Temporal lobe (tissue), 2 donors: ENCODE measurements around the gene SPESP1.

- RAMPAGE, long total RNA = no peak
These were observed 91.7 kb downstream of the SKOR1 start for GRCh38 chr15:67916979-67917511.

- RAMPAGE, long total RNA = no peak
These were observed 86.1 kb upstream of the PIAS1 start for GRCh38 chr15:67967815-67968548.

- RAMPAGE, long total RNA = no peak
These were observed 27.1 kb downstream of the PIAS1 start for GRCh38 chr15:68081056-68081811.

DNA sequence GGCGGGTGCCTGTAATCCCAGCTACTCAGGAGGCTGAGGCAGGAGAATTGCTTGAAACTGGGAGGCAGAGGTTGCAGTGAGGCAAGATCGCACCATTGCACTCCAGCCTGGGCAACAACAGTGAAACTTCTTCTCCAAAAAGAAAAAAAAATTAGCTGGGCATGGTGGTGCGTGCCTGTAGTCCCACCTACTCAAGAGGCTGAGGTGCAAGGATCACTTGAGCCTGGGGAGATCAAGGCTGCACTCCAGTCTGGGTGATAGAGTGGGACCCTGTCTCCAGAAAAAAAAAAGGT lies 56.3 kb downstream of the PIAS1 start:
- RAMPAGE, long total RNA = no peak

GRCh38 chr15:68187344-68188067 lies 17.6 kb downstream of the CALML4 start:
- RAMPAGE, long total RNA = no peak

DNA sequence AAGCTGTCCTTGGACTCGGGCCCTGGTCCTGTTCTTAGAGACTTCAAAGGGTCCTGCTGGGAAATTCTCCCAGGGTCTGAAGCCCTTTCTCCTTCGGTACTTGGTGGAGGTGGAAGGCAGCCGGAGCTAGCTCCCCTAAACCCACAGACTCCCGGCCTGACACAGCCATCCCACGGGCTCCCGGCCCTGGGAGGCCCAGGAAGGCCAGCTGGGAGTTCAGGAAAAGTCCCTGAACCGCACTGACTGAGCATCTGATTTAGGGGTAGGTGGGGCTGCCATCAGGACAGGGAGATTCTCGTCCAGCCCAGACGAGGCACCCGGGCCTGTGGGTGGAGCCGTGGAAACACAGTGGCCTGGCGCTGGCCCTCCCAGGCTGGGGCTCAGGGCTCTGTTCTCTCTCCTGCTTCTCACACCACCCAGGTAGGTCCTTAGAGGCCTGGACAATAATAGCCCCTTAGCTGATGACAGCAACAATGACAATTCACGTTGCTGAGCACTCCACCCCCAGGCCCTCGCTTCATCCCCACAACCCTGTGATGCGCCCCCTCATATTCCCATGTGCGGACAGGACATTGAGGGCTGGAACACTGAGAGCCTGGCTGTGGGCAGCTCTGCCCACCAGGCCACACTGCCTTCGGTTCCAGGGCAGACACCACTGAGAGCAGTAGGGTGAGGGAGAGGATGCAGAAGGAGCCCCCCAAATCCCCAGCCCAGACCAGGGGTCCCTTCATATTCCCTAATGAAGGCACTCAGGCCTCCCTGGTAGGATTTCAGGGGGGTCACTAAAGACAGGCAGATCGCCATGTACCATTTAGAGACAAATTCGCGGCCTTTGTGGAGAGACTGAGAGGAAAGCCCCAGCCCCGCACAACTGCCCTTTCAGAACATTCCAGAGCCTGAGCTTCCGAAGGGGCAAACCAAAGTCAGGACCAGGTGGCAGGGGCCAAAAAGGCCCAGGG lies 4.5 kb downstream of the CALML4 start:
- RAMPAGE, long total RNA = no peak

GRCh38 chr15:68368545-68369136 lies 63.3 kb downstream of the ITGA11 start:
- RAMPAGE, long total RNA = no peak

- RAMPAGE, long total RNA = no peak
These were observed 61.4 kb upstream of the CORO2B start for GRCh38 chr15:68517273-68517940.

GRCh38 chr15:68929812-68931267 lies at the start of gene SPESP1:
SPESP1 (plus strand) TSS chr15:68930525.
- RAMPAGE, long total RNA = no peak

- RAMPAGE, long total RNA = no peak
These were observed 847 bp downstream of the RPLP1 start for GRCh38 chr15:69453262-69454067.

- RAMPAGE, long total RNA = no peak
These were observed 32.2 kb downstream of the RPLP1 start for GRCh38 chr15:69484709-69485230.

GRCh38 chr15:69561556-69562535 lies 109.2 kb downstream of the RPLP1 start:
- RAMPAGE, long total RNA = no peak

DNA sequence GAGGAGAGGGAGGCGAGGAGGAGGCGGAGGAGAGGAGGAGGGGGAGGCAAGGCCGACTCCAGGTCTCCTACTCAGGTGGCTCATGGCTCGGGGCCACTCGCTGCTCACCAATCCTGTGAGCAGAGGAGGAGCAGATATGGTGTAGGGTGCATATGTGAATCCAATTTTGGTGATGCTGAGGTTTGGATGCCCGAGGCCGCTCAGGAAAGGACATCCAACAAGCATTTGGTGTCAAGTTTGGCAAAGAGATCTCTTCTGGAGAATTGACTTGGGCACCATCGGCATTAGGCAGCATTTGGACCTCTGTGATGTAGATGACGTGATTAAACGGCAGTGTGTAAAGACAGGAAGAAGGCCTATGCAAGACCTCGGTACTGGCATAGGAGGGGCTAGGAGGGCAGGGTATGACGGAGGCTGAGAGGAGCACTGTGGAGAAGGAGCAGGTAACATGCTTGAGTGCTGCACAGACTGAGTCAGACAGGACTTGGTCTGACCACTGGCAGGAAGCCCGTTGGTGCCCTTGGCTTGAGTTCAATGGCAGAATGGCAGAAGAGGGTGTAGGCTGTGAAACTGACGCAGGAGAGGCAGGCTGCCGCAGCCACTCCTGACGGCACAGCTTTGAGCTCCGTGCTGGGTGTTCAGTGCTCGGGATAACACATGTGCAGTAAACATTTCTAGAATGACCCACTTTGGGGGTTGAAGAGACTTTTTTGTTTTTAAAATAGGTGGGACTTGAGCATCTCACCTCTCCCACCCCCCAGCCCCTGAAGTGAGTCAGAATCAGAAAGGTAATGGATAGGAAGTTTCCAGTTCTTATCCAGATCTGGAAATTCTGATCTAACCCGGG lies 126.1 kb downstream of the RPLP1 start:
- RAMPAGE, long total RNA = no peak

DNA sequence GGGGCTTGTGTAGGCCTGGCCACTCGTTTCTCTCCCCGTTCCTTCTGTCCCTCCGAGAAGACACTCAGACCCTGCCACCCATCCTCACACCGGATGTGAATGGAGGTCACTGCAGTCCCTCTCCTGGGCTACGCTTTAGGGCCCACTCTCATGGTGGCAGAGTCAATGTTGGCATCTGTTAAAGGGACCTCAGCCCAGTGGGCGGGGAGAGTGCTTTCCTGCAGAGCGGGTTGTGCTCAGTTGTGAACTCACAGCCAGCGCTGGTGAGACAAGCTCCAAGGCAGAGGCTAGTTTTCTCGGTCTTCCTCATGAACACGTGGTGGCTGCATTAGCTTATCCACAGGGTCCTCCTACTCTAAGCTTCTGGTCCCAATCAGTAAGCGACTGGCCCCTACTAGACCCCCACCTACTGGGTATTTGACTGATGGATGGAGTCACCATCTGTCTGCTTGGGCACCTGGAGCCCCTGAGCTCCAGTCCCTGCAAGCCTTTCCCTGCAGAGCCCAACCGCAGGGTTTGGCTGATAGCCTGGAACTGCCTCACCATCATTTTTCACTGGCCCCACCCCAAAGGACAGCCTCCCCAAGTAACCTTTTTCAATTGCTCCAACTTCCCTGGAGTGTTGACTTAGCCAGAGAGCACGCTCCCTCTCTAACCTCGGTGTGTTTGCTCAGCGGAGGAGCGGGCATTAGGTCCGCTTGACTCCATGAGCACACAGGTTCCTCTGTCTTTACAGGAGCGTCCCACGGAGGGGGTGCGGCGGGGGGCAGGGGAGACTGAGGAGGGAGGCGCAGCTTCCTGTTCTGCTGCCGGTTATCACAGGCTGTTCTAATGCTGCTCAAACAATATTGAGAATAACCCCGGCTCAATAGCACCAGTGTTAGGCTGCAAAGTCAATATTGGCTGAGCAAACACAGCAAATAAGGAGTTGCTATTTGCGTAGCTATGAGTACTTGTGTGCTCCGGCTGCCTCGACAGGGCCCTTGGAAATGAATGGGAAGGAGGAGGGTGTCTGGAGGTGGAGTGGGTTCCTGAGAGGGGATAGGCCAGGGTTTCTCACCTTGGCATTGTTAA lies 141.6 kb downstream of the RPLP1 start:
- RAMPAGE, long total RNA = no peak

DNA sequence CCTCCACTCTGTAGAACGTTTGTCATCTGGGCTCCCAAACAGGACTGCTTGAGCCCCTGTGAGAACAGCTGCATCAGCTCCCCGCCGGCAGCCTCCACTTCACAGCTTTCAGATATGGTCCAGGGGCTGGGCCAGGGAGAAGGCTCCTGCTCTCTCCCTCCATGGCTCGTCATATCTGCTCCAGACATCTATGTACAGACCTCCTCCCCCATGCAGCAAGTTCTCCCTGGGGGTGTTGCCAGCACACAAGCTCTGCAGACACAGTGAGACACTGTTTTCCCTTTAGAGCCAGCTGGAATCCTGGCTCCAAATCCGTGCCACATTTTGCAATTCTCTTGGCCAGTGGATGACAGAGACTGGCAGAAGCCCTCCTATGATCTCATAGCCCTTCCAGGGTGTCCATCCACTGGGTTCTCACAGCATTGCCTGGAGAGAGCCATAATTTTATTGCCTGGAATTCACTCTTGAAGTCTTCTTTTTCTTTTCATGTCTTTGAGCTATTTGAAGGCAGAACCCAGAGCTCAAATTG lies 203.9 kb downstream of the TLE3 start:
- RAMPAGE, long total RNA = no peak

DNA sequence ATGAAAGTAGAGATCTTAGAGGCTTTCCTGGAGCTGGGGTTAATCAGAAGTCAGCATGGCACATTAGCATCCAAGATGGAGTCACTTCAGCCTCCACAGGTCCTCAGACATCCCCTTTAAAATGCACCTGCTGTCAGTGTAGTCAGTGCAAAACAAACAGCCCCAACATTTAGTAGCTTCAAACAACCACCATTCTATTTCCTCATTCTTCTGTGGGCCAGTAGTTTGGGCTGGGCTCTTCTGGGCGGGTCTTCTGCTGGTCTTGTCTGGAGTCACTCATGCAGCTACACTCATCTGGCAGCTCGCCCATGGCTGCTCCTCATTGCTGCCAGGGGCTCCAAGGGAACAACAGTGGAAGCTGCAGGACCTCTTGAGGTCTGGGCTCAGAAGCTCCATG lies 99.9 kb downstream of the TLE3 start:
- RAMPAGE, long total RNA = no peak

GRCh38 chr15:70022809-70023224 lies 74.9 kb downstream of the TLE3 start:
- RAMPAGE, long total RNA = no peak

DNA sequence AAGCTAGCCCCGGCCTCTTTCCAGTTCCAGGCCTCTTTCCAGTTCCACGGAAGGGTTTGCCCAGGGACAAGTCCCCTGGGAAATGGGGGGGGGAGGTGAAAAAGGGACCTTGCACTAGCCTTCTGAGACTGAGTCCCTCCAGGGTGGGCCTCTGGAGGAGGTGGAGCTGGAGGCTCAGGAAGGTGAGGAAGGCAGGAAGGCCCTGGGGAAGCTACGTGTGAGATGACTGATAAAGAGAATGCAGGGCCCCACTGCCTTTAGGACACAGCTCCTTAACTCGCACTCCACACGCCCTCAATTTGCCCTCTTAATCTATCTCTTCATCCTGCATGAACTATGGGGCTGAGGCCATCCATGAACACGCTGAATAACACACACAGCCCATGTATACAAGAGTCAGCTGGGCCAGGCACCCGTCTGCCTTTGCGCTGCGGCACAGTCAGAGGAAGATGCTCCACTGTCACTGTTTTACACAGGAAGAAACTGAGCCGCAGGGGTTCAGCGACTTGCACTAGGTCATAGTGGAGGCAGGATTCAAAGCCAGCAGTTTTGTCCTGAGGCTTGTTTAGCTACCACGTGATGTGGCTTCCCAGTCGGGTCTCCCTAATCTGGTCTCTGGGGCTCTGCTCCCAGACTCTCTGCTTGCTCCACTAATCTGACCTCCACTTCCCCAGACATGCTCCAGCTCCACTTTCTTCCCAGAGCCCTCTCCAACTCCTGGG lies 44.0 kb downstream of the TLE3 start:
- RAMPAGE, long total RNA = no peak

- RAMPAGE, long total RNA = no peak
These were observed 41.2 kb downstream of the TLE3 start for GRCh38 chr15:70056619-70056908.

GRCh38 chr15:70070276-70070904 lies 27.3 kb downstream of the TLE3 start:
- RAMPAGE, long total RNA = no peak